ENCODE measurements around a stretch of chr3.

- PRO-cap = no peak
These were observed 40.3 kb downstream of the ZDHHC19 start for GRCh38 chr3:196170846-196171262.

DNA sequence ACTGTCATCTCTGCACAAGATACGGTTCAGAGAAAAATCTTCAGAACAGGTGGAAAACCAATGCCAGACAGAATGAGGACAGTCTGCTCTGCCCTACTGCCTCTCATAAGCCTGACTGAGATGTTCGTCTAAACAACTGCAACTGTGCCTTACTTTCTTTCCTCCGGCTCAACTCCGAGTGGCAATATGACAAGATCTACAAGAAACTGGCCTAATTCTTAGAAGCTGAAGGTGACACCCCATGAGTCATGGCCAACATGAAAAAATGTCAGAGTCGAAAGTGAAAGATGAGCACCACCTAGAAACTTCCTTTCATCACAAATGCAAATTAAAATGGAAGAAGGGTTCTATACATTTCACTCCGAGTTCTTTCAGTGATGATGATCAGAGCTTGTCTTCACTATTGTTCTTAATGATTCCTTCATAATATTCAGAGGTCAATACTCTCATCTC is 12.9 kb downstream of the PCYT1A start:
- PRO-cap = bidirectional peak, plus-strand start at position 331 of the sequence, minus-strand start at position 176 of the sequence

DNA sequence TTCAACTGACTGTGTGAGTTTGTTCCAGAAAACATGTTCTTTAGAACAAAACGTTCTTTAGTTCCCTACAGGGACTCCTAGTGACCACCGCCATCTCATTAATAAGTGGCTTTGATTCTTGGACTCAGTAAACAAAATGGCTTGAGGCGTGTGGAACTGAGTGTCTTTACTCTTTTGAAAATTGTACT is 15.5 kb upstream of the NRROS start:
- PRO-cap = no peak

DNA sequence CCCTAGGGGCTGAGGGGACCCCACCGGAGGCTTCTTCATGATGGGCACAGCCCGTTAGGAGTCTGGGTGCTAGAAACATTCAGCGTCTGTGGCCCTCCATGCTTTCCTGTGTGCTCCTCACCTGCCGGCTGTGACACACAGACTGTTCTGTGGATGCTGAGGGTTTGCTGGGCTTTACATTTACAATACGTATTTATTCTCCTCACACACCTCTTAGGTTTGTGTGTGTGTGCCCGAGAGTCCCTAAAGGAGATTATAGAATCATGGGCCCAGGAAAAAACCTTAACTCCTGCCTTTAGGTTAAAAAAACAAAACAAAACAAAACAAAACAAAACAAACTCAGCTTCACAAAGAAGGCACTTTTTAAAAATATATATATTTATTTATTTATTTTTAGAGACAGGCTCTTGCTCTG is 1.3 kb downstream of the NRROS start:
- PRO-cap = no peak

GRCh38 chr3:197030540-197031002 is 954 bp upstream of the MELTF start:
- PRO-cap = unidirectional peak, minus-strand start at chr3:197030726

DNA sequence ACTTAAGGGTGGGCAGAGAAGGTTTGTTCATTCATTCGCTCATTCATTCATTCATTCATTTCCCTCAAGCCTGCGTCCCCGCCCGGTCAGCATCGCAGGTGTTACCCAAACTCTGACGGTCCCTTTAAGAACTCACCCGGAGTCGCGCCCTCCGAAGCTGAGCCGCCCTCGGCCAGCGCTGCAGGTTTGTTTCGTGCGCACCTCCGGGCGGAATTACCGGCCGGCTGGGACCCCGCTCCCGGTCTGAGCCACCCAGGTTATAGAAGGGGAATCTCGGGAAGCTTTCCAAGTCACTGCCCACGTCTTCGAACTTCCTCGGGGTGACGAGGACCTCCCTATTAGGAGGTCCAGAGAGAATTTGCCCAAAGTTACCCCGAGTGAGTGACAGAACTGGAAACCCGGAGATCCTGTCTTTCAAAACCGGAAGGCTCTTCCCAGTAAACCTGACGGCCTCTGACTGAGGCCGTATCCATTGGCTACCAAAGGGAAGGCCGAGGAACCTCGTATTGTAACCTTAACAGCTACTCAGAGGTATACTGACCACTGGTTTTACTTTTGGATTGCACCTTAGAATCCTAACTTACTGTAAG is 592 bp upstream of the DLG1 start:
- PRO-cap = no peak

DNA sequence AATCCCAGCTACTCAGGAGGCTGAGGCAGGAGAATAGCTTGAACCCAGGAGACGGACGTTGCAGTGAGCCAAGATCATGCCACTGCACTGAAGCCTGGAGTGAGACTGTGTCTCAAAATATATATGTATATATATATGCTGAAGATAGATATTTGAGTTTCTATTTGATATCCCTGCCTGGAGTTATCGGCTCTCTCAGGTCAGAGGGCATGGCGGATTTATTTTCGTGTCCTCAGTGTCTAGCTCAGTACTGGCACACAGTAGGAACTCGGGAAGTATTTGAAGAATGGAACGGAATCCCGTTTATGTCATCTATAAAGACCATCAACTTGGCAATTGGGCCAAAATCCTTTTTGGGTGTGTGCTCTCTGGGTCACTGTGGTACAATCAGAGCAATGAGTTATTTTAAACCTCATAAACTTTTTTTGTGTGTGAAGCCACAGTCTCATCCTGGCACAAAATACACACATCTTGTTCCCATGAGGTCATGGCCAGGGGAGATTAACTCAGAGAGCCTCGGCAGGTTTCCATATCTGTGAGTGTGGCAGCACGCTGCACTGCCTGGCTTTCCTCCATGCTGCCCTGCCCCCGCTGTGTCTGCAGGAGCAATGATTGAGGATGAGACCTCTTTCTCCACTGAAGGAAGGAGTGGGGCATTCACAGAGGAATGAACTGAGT is 53.8 kb upstream of the DLG1 start:
- PRO-cap = no peak

- PRO-cap = no peak
These were observed 111.7 kb downstream of the BDH1 start for GRCh38 chr3:197444076-197444417.

DNA sequence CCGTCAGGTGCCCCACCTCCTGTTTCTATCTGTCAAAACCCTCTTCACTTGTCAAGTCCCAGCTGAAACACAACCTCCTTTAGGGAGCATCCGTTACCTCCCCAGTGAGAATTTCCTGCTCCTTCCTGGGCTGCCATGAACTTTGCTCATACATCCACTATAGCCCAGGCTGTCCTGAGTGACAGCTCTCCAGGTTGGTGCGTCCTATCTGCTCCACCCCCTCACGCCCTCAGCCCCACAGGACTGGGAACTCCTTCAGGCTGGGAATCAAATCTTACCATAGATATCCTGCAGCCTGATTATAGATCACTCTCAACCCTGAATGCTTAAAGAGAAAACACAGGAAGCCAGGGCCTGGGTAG is 52.8 kb downstream of the BDH1 start:
- PRO-cap = no peak

- PRO-cap = no peak
These were observed 49.8 kb downstream of the BDH1 start for GRCh38 chr3:197505828-197506414.

GRCh38 chr3:197522063-197522927 is 33.5 kb downstream of the BDH1 start:
- PRO-cap = unidirectional peak, minus-strand start at chr3:197522430

GRCh38 chr3:197547025-197547863 is 8.5 kb downstream of the BDH1 start:
- PRO-cap = no peak

DNA sequence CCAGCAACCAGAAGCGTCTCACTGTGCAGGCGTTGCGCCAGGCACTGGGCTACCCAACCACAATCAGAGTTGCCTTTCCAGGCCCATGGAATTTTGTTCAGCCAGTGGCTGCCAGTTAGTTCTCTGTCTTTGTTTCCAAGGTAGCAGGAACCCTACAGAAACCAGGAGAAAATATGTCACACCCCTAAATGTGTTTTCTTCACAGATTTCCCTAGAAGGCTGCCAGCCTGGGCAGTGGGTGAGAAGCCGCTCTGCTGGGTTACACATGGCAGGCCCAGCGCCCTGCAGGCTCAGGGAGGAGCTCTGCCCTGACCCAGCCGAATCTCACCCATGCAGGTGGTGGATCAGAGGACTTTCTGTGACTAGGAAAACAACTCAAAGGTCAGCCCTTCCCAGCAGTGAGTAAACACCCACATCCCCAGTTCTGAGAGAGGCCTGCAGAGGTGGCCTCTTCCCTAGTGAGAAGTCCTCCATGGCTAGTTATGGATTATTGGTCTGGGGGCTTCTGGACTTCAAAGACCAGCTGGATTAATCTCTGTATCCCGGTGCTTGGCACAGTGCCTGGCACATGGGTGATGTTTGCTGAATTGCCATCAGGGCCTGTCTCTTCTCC is 34.6 kb upstream of the BDH1 start:
- PRO-cap = no peak

DNA sequence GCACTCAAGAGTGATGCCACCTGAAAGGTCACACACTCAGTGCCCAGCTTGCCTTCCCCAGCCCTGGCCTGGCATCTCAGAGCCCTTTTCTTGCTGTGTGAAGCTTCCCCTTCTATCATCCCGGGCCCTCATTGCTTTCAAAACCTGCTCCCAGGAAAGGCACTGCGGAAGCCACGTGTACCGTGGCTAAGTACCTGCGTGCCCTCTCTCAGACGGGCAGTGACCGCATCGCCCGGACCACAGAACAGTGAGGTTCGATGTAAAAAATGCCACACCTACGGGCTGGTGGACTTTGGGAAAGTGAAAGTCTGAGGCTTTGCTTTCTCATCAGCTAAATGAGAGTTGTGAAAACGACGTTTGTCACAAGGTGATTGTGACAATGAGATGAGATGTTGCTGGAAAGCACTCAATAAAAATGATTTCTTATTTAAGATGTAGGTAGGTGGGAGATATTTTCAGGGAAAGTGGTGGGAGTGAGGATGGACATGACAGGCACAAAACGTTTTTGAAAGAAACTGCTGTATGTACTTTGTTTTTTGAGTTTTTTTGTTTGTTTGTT is 48.4 kb upstream of the BDH1 start:
- PRO-cap = no peak

- PRO-cap = no peak
These were observed 918 bp downstream of the LRCH3 start for GRCh38 chr3:197792039-197792305.

GRCh38 chr3:197844288-197844739 is 53.3 kb downstream of the LRCH3 start:
- PRO-cap = no peak

DNA sequence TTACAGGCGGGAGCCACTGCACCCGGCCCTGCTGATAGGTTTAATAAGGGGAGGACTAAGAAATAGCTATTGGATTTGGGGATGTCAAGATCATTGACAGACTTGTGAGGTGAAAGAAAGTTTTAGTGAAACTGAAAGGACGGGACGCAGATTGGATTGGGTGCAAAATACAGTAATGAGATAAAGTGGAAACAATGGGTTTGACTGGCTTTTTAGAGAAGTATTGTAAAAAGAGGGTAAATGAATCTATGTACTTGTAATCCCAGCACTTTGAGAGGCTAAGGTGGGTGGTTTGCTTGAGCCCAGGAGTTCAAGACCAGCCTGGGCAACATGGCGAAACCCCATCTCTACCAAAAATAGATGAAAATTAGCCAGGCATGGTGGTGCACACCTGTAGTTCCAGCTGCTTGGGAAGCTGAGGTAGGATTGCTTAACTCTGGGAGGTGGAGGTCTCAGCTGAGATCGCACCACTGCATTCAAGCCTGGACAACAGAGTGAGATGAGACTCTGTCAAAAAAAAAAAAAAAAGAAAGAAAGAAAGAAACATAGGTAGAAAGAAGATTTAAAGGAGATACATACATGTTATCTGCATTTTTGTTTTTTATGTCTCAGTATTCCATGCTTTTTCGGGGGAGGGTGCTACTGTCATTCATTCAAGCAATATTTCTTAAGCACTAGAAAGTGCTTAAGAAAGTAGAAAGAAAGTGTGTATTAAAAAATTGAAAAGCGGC is 54.0 kb downstream of the LRCH3 start:
- PRO-cap = no peak

GRCh38 chr3:197858521-197859229 is 67.6 kb downstream of the LRCH3 start:
- PRO-cap = no peak

DNA sequence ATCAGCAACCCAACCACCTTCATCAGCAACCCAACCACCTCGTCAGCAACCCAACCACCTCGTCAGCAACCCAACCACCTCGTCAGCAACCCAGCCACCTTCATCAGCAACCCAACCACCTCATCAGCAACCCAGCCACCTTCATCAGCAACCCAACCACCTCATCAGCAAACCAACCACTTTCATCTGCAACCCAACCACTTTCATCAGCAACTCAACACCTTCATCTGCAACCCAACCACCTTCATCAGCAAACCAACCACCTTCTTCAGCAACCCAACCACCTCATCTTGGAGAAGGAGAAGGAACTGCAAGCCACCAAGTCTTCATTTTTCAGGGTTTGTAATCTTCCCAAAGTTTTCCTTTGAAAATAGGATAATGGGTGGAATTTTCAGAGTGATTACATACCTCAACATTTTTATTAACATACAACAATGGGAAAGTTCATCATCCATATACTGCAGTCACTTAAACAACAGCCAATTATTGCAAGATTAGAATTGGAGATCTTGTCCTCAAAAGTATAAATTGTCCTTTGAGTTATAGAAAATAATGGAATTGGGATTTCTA is 78.9 kb downstream of the LMLN start:
- PRO-cap = no peak

- PRO-cap = no peak
These were observed 120.2 kb downstream of the LMLN start for GRCh38 chr3:198080239-198080522.

Measured in paraaortic lymph node (tissue), 1 donor.